Duodenum (tissue), 1 donor: ENCODE data around the genes MSX2 and NOP16.

DNA sequence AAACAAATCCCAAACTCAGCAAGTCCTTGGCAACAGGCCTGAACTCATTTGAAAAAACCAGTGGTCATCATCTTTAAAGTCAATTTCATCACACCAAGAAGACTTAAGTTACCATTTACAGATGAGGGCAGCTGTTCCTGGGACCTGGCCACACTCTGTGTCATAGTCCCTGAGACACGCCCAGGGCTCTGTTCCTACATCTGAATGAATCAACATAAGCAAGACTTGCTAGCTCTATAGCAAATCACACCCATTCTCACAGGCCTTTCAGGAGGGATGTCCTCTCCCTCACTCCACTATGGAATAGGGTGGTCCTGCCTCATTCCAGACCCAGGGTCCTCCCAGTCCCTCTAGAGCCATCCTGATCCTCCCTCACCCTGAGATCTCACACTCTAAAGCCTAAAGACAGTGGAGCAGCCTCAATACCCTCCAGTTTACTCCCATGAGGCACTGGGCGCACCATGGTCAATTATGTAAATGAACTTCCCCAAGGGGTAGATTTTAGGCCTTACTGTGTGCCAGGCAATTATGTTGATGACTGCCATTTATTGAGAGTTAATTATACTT lies 142.9 kb downstream of the NSG2 start:
- PRO-cap: no peak

DNA sequence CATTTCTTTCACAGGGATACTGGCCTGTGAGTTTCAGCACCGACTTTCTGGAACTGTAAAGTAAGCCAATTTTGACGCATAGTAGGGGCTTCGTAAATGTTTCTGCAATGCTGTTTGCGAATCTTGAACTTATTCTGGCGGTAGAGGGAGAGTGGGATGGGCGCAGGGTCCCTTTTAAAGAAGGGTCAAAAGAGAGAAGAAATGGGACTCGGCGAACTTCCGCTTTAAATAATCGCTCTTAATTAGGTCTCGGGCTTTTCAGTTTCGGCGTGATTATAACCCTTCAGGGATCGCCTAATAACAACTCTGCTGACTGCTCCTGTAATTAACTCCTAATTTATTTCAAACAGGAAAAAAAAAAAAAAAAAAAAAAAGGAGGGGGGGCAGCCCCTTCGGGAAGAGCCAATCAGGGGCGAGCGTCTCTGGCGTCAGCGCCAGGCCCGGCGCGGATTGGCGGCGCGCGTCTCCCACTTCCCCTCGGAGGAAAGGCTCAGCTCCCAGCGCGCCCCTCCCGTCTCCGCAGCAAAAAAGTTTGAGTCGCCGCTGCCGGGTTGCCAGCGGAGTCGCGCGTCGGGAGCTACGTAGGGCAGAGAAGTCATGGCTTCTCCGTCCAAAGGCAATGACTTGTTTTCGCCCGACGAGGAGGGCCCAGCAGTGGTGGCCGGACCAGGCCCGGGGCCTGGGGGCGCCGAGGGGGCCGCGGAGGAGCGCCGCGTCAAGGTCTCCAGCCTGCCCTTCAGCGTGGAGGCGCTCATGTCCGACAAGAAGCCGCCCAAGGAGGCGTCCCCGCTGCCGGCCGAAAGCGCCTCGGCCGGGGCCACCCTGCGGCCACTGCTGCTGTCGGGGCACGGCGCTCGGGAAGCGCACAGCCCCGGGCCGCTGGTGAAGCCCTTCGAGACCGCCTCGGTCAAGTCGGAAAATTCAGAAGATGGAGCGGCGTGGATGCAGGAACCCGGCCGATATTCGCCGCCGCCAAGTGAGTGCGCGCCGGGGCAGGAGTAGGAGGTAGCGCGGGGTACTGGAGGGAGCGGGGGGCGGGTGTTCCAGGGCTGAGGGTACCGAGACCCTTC lies at the start of gene MSX2:
MSX2 (plus strand) TSS at position 520 of the 1,070 bp plus-strand sequence.
- PRO-cap: unidirectional peak, plus-strand start at position 535 of the sequence

DNA sequence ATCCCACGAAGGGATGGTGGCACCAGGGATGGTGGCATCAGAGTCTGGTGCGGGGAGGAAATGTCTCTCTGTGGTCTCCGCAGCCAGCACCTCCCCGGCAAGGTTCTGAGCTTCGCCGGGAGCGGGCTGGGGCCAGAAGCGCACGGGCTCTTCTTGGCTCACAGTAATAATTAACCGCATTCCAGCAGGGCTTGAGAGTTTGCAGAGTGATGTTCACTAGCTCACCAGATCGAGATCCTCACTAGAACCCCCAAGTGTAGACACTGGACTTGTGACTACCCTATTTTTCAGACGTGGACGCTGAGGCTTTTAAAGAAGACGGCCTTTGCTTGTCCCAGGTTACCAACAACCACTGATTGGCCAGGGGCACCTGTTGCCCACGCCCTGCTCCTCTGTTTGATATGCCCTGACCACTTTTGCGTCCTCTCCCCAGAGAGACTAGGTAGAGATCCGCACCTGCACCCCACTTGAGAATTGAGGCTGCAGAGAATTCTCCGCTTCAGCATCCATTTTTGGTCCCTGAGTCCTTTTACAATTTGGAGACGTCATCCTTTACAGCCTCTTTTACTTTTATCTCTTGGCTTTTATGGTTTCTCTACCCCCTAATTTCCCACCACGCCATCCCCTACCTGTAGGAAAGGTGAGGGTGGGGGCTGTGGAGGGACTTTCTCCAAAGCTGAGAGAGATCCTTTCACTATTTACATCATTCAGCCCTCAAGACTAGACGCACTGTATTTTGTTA lies 1.4 kb downstream of the MSX2 start:
- PRO-cap: no peak

DNA sequence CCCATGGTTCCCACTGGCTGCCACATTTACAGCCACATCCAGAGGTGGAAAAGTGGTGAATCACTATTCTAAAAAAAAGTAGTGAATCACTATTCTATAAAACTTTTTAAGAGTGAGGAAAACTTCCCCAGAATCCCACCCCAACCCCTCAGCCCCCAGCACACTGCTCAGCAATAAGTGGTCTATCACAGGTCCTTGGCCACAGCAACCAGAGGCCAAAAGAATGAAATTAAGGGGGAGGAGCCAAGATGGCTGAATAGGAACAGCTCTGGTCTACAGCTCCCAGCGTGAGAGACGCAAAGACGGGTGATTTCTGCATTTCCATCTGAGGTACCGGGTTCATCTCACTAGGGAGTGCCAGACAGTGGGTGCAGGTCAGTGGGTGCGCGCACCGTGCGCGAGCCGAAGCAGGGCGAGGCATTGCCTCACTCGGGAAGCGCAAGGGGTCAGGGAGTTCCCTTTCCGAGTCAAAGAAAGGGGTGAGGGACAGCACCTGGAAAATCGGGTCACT lies 46.4 kb downstream of the DRD1 start:
- PRO-cap: no peak

GRCh38 chr5:175603992-175604508 lies 53.8 kb upstream of the HRH2 start:
- PRO-cap: no peak

DNA sequence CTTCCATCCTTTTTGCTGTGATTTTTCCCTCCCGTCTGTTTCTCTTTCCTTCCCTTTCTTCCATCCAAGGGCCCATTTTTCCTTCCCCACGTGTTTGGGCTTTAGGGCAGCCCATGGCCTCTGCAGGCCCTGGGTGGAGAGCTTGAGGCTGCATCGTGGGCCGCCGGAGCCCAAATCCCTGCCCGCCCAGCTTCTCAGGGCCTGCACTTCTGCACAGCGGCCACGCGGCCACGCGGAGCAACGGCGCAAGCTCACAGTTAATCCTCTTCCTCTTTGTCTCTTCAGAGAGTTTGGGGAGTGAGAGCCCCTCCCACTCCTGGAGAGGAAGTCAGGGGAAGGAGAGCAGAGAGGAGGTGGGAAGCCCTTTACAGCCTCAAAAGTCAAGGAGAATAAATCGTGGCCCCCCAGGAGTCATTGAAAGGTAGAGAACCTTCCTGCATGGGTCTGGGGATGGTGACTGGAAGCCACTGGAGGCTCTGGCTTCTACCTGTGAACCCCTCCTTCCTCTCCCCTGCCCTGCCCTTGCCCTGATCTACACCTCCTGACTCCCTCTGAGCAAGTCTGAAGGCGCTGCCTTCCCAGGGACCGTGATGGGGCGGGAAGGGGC lies 33.2 kb downstream of the HRH2 start:
- PRO-cap: unidirectional peak, plus-strand start at position 322 of the sequence

- PRO-cap: no peak
Observed at GRCh38 chr5:176134037-176134446, 104.2 kb upstream of the SIMC1 start.

DNA sequence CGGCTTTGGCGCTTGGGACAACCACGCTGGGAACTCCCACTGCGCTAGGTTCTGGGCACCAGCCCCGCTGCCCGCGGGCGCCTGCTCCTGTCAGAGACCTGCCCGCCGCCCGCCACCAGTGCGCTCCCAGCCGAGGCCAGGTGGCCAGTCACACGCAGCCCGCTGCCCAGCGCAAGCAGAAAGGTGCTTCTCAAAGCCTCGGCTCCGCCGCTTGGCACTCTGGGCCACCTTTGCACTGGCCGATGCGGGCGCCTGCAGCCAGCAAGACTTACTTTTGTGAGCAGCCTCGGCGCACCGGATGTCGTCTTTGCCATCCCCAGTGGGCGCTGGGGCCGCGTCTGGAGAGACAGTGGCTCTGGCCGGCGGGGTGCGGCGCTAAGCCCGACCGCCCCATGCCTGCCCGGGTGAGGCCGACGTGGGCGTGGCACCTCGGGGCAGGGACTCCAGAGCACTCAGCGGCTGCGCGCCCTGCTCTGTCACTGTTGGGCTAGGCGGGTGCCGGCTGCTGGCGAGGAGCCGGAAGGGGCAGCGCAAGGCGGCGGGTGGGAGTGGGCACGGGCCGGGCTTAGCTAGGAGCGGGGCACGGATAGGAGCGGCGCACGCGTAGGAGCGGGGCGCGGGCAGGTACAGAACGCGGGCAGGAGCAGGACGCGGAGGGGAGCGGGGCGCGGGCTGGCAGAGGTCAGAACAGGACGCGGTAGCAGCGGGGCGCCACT lies 39.1 kb upstream of the SIMC1 start:
- PRO-cap: unidirectional peak, plus-strand start at position 479 of the sequence

- PRO-cap: bidirectional peak, plus-strand start at chr5:176388770, minus-strand start at chr5:176388609
Observed at GRCh38 chr5:176387807-176388892, at the start of gene NOP16. TSS of gene NOP16 (minus strand) at chr5:176388598.

DNA sequence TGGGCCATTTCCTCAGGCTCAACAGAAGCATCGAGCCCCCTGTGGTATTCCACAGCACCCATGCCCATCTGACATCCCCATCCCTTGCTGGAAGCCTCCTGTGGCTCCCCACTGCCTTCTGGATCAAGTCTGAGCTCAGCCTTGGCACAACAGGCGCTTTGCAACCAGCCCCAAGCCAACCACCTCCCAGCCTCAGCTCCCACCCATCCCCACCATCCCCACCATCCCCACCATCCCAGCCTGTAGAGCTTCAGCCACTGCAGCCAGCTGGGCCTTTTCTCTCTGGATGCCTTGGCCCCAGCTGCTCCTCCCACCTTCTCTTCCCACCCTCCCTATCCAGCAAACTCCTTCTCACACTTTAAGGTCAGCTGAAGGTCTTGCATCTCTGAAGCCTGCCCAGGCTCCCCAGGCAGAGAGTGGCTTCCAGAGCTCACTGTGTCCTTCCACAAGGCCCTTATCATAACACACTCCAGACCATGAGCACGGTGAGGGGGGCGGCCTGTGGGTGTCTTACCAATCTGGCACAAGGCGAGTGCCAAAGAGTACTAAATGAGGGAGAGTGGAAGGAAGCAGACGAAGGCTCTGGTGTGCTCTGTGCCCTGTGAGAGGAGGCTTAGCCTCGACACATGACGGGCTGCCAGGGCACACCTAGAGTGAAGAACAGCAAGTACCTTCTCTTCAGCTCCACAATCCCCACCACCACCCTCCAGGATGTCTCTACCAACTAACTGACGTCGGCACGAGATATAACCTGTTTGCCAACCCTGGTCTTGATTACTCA lies 6.5 kb downstream of the HIGD2A start:
- PRO-cap: no peak

- PRO-cap: no peak
Observed at GRCh38 chr5:176413083-176413691, 3.2 kb downstream of the CLTB start.

- PRO-cap: no peak
Observed at GRCh38 chr5:176533404-176534543, 3.4 kb downstream of the RNF44 start.

- PRO-cap: bidirectional peak, plus-strand start at chr5:176553610, minus-strand start at chr5:176553284
Observed at GRCh38 chr5:176553116-176553750, 4.1 kb downstream of the CDHR2 start.

GRCh38 chr5:176610438-176610782 lies 454 bp upstream of the GPRIN1 start:
- PRO-cap: no peak

DNA sequence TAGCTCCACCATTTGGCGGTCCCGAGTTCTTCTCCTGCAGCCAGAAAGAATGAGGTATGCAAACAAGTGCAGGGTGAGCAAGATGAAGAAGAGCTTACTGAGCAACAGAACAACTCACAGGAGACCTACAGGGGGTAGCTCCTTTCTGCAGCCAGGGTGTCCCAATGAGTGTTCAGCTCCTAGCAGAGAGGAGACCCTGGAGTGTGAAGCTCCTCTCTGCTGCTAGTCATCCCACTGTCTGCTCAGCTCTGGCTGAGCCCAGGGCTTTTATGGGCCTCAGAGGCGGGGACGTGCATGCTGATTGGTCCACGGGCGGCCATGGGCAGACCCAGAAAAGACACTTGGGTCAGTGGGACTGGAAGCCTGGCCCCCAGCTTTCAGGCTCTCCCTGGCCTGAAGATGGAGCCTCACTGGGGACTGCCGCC lies 40.5 kb downstream of the TSPAN17 start:
- PRO-cap: no peak

- PRO-cap: no peak
Observed at GRCh38 chr5:176817485-176817847, 7.1 kb downstream of the UNC5A start.

DNA sequence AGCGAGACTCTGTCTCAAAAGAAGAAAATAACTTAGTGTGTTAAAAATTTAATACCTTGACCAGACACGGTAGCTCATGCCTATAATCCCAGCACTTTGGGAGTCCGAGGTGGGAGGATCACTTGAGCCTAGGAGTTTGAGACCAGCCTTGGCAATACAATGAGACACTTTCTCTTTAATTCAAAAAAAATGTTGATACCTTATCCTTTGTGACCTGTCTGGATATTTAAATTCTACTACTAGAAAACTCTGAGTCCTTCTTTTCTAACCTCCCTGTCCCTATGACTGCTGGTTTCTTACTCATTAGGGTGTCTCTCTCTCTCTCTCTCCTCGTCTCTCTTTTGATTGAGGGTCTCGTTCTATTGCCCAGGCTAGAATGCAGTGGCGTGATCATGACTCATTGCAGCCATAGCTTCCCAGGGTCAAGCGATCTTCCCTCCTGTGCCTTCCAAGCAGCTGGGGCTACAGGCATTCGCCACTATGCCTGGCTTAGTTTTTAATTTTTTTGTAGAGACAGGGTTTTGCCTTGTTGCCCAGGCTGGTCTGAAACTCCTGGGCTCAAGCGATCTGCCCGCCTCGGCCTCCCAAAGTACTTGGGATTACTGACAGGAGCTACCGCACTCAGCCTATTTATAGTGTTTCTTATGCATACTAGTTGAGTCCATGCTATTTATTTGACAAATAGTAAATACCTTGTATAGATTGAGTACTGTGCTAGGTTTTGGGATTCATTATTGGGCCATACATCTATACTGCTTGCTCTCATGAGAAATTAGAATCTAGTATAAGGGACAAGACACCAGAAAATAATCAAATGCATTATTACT lies 61.8 kb downstream of the NSD1 start:
- PRO-cap: no peak

- PRO-cap: bidirectional peak, plus-strand start at chr5:177403942, minus-strand start at chr5:177403731
Observed at GRCh38 chr5:177403272-177404272, 3.1 kb upstream of the PFN3 start.

- PRO-cap: no peak
Observed at GRCh38 chr5:177433077-177434186, 7.0 kb downstream of the GRK6 start.

DNA sequence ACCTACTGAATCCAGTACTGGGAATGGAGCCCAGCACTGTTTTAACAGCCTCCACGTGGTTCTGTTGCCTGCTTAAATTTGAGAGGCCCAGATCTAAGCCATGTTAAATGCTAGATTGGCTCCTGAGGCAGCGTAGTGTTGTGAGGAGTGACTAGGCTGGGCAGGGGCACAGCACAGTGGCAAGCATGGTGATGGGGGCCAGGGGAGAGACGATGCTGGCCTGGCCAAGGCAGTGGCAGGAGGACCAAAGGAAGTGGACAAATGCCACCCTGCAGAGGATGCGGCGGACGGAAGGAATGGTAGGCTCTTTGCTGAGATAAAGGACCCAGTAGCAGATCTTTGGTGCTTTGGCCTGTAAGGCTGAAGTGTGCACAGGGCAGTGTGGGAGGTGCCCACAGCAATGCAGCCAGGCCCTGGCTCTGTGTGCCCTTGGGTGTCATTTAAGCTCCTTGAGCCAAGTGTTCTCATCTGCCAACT lies 4.3 kb downstream of the PRR7 start:
- PRO-cap: no peak